ENCODE measurements around the genes TMEM120B, RHOF, B3GNT4 and DIABLO.

DNA sequence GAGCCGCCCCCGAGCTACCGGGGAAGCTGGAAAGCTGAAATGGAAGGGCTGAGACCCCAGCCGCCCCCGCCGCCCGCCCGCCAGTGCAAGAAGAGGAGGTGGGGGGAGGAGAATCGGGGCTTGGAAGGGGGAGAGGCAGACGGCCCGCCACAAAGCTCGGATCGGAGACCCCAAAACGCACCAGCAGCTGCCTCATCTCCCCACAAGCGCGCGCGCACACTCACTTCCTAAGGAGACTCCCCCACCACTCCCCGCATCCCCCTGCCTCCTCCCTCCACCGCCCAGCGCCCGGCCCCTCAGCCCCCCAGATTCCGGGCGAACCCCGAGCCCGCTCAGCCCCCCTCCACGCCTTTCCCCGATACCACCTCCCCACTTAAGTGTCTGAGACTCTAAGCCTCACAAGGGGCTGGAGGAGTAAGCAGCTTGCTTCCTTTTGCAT lies 1.4 kb downstream of the KDM2B start:
- RRBS: 2% methylated on average over 3 of the region's 28 CpGs

DNA sequence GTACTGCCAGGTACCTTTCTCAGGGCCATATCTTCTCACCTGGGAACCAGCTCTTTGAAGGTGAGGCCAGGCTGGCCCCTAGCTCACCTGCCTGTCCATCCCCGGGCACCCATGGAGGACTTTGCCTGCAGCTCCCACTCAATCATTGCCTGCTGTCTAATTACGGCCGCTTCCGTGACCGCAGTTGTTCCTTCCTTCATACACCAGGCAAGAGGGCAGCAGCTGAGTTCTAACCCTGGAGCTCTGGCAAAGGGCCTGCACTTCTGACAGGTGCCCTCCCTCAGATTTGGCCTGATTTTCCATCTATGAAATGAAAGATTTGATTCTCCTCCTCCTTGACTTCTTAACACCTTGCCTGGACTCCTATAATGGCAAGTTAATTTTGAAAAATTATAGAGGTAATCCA lies 20.2 kb upstream of the KDM2B start:
- RRBS: no CpG with 5 or more reads among the region's 5 CpGs

DNA sequence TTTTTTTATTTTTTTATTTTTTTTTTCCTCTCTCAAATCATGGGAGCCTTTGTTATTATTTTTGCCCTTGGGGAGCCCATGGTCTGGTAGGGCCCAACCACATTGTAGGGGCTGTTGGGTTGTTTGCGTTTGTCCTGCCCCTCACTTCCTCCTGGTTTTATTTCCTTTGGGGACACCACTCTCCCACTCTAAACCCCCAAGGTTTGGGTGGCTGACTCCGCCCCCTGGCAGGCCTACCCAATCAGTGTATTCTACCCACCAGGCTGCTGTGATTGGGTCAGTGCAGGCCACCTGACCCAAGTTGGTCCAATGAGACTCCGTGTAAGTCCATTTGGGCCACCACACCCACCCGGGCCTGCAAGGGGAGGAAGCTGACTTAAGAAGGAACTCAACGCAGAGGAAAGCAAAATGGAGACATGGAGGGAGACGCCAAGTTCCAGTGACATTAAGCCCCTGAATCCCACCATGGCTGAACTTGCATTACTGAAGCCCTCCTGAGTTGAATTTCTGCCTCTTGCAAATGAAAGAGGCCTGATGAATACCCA lies 5.6 kb downstream of the MORN3 start:
- RRBS: no CpG with 5 or more reads among the region's 6 CpGs

- RRBS: 2% methylated on average over 20 of the region's 57 CpGs
These were observed at the start of gene TMEM120B for GRCh38 chr12:121712567-121713029. TMEM120B (plus strand) TSS chr12:121712752.

- RRBS: 2% methylated on average over 38 of the region's 100 CpGs
These were observed at the start of gene RHOF for GRCh38 chr12:121793396-121794594. RHOF (minus strand) TSS chr12:121793688.

DNA sequence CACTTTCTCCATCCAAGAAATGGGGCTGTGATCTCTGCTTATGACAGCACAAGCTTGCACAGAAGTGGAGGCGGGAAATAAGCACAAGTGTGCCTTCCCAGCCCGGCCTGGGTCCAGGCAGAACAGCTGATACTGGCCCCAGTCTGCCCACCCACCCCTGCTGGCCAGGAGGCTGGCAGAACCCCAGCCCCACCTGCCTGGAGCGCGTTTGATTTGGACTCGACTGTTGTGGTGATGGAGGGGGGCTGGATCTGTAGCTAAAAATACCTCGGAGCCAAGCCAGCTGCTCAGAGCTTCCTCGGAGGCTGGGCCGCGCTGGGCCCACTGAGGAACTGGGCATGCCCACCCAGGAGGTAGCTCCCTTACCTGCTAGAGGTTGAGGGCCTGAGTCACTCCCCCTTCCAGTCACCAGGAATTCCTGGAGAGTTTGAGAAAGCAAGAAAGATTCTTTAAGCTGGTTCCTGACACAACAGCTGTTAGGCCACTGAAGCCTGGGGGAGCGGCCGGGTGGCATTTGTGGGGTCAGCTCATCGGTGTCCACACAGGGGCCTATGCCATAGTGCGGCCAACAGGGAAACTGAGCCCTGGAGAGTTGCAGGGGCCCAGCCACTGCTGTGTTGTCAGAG lies 2.5 kb upstream of the RHOF start:
- RRBS: no CpG with 5 or more reads among the region's 13 CpGs

DNA sequence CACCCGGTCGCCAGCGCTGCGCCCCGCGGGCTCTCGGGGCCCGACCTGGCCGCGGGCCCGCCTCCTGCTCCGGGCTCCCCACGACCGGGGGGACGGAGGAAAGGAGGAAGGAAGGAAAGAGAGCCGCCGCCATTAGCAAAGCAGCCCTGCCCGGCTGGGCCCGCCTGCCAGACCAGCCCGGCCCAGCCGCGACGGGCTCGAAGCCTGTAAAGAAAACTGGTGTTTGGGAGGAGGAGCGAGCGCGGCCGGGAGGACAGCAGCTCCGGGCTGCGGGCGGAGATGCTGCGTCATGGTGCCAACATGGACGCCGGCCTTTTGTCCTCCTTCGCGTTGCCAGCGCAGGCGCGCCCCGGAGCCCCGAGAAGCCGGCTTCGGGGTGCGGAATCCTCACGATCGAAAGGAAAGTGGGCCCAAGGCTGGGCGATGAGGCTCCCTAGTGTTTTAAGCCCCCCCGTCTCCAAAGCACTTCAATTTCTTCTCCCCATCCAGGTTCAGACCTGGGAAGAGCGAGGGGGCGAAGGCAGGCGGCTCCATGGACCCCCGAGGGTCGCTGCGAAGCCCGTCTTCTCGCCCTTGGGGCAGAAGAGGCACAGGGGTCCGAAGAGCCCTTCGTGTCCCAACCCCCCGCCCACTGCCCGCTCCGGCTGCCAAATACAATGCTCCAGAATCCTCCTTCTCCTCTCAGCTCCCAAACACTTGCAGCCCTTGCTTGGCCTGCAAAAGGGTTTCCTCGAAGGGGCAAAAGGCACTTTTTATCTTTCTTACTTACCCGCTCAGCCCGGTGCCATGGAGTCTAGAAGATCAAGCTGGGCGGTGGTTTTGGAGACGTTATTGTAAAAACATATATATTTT lies 2.8 kb upstream of the SETD1B start:
- RRBS: 1% methylated on average over 38 of the region's 66 CpGs

DNA sequence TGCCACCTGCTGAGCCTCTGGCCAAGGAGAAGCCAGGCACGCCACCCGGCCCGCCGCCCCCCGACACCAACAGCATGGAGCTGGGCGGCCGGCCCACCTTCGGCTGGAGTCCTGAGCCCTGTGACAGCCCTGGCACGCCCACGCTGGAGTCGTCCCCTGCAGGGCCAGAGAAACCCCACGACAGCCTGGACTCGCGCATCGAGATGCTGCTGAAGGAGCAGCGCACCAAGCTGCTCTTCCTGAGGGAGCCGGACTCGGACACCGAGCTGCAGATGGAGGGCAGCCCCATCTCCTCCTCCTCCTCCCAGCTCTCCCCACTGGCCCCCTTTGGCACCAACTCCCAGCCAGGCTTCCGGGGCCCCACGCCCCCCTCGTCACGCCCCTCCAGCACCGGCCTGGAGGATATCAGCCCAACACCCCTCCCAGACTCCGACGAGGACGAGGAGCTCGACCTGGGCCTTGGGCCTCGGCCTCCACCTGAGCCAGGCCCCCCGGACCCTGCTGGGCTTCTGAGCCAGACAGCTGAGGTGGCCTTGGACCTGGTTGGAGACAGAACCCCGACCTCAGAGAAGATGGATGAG lies 6.5 kb downstream of the SETD1B start:
- RRBS: 95% methylated on average over 12 of the region's 31 CpGs

GRCh38 chr12:121813114-121813653 lies 9.4 kb downstream of the SETD1B start:
- RRBS: no CpG with 5 or more reads among the region's 17 CpGs

- RRBS: no CpG with 5 or more reads among the region's 4 CpGs
These were observed 31.7 kb downstream of the CFAP251 start for GRCh38 chr12:121950096-121950494.

GRCh38 chr12:122136543-122137083 lies 37.4 kb downstream of the IL31 start:
- RRBS: no CpG with 5 or more reads among the region's 12 CpGs

DNA sequence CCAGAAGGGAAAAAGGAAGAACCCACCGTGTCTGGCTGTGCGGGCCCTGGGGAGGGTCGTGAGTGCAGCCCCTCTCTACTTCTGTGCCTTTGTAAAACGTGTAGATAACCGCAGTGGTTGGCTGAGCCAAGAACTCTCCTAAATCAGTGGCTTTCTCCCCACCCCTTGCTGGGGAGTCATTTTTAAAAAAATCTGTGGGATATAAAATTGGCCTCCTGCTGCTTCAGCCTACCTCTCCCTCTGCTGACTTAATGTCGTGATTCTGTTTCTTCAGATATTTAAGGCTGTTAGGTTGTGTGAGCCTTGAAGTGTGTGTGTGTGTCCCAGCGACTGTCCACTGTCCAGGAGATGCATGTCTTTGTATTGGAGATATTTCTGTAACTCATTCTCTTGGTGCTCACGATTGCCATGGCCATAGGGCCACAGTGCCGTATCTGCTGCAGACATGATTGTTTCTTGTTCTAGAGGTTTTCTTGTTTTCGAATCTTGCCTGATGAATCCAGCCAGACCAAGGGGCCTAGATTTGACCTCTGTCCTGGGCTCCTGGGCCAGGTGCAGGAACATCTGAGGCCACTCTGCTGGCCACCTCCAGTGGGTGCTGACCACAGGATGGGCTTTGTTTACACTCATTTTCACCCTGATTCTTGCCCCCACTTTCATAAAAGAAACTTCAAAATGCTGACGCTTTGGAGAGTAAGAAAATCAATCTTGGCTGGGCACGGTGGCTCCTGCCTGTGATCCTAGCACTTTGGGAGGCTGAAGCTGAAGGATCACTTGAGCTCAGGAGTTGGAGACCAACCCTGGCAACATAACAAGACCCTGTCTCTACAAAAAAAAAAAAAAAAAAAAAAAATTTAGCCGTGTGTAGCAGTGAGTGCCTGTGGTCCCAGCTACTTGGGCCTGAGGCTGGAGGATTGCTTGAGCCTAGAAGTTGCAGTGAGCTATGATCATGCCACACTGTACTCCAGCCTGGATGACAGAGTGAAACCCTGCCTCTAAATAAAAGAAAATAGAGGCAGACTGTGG lies 30.1 kb downstream of the IL31 start:
- RRBS: no CpG with 5 or more reads among the region's 13 CpGs

DNA sequence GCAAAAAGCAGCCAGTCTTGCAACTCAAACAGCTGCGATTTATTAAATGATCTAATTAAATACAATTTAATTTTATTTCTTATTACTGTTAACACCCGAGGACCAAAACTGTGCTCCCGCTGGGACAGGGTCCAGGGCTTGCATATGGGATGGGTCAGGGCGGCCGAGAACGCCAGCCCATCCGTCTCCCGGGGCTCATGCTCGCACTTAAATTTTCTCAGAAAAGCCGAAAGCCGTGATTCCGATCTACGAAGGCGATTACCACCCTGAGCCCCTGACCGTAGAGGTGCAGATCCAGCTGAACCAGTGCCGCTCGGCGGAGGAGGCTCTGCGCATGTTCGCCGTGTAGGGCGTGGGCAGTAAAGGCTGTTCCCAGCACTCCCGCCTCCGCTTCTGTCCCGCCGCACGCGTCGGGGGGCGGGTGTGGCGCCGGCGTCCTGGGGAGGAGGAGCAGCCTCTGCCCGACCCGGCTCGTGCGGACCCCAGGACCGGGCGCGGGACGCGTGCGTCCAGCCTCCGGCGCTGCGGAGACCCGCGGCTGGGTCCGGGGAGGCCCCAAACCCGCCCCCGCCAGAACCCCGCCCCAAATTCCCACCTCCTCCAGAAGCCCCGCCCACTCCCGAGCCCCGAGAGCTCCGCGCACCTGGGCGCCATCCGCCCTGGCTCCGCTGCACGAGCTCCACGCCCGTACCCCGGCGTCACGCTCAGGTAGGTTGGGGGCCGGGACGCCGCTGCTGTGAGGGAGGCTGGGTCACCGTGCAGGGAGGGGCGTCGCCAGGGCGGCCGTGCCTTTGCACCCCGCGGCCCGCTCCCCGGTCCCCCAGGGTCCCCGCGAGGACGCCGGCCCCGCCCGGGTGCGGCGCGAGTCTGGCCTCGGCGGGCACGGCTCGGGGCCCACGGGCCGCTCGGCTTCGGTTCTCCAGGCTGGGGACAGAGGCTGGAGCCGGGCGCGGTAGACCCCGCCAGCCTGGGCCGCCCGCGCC lies at the start of gene B3GNT4:
TSS of gene B3GNT4 (plus strand) at position 616 of the 983 bp plus-strand sequence.
- RRBS: 3% methylated on average over 25 of the region's 102 CpGs

DNA sequence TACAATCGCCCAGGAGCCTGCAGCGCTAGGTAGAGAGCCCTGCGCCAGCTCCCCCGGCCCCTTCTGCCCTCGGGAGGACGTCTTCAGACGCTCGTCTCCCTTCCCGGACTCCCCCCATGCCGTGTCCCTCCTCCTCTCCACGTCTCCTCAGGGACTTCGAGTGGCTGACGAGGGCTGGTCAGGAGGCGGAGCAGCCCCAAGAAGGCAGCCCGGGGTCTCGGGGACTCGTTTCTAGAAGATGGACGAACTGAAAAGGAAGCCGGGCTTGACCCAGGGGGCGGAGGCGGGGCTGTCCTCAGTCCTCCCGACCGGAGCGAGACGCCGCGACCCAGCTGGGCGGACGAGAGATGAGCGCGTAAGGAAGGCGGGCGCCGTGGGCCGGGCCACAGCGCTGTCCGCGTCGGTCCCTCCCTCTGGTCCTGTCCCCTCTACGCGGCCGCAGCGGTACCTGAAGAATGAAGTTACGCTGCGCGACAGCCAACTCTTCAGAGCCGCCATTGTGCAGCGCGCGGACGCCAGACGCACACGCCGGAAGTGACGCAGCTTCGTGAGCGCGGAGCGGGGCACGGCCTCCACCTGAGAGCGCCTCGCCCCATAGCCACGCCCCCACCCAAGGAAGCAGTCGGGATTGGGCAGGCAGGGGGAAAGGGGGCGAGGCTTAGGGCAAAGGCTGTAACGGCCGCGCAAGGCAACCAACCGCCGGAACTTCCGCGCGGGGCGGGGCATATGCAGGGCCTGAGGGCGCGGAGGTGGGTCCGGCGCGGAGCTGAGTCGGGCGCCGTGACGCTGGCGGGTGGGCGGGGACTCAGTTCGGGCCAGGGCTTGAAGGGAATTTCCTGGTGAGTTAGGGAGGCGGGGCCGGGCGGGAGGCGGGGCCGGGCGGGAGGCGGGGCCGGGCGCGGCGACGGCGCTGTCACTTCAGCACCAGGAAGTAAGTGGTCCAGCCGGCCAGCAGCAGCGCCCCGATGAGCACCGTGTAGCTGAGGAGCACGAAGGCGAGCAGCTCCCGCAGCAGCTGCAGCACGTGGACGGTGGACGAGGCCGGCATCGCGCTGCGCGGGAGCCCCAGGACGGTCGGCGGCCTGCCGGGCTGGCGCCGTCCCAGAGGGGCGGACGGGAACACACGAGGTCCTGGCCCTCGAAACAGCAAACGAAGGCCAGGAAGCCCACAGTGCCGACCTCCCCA lies at the start of gene DIABLO:
TSS of gene DIABLO (minus strand) at position 536 of the 1,186 bp plus-strand sequence.
- RRBS: 3% methylated on average over 65 of the region's 126 CpGs

DNA sequence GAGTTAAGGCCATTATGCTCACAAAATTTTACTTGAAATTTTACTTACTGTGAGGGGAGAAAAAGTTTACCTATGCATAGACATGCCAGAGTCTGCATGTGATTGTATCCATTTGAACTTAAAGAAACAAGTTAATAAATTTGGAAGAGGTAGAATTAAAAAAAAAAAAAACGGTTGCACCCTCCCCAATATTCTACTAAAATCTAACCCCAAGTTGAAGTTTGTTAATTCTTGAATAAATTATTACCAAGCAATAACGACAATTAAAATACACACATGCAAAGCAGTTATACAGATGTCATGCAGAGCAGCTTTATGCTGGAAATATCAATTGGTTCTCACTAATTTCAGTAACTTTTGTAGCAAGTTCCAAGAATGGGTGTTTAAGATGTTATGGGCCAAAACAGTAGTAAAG lies 13.0 kb upstream of the VPS33A start:
- RRBS: no CpG with 5 or more reads among the region's 2 CpGs

DNA sequence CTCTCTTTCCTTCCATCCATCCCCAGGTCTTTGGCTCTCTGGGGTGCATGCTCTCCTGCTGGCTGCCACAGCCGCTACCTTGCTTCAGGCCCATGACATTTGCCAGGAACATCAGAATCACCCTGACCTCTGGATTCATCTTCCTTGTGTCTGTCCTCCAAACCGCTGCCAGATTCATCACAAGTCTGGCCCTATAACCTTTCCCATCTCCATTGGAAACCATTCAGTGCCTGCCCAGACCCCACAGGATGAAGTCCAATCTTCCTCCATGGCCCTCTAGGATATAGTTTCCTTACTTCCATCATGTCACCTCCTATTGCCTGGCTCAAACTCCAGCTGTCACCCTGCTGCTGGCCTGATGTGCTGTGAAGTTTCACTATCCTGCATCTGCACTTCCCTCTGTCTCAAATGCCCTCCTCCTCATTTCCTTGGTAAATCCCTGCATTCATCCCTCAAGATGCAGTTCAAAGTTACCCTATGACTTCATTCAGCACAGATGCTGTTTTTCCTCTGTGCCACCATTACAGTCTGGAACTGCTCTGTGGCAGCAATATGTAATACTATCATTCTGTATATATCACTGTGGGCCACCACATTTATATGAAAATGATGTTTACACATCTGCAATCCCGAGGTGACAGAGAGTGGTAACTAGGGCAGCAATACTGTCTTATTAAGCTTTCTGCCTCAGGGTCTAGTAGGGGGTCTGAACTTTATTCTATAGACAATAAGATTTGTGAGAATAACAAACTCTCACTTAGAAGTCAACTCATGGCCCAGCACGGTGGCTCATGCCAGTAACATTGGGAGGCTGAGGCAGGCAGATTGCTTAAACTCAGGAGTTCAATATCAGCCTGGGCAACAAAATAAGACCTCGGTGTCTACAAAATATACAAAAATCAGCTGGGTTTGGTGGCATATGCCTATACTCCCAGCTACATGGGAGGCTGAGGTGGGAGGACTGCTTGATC lies 24.9 kb downstream of the ZCCHC8 start:
- RRBS: no CpG with 5 or more reads among the region's 5 CpGs

DNA sequence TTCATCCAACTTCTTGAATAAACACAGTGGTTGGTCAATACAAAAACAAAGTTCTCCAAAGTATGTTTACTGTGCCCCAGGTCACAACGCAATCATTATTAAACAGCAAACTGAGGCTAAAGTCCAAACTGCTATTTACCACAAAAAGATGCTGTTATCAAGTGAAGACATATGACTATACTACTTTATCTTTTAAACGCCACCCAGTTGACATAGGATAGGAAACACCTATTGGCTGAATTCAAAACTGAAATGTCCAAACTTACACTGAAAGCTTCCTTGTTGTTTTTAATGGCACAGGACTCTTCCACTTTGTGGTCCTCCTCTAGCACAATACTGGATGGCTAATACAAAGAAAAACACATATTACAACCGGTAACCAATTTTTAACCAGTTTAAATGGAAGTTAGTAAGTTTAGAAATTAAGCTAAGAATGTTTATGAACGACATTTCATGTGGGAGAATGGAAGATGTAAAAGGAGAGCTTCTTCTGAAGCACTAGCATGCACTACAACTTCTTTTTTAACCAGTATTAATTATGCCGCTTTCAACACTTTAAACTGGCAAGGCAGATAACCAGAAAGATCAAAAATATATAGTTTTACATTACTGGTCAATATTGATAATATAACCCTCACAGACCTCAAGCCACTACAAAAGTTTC lies 11.5 kb downstream of the ZCCHC8 start:
- RRBS: no CpG with 5 or more reads among the region's 5 CpGs

GRCh38 chr12:122602960-122603369 lies 75.9 kb downstream of the KNTC1 start:
- RRBS: no CpG with 5 or more reads among the region's 5 CpGs

GRCh38 chr12:122659578-122660033 lies 43.6 kb downstream of the HCAR2 start:
- RRBS: no CpG with 5 or more reads among the region's 8 CpGs

- RRBS: no CpG with 5 or more reads among the region's 4 CpGs
These were observed 1.5 kb downstream of the HCAR1 start for GRCh38 chr12:122729283-122729485.